Thyroid gland (tissue), 7 donors: ENCODE measurements around a stretch of chr6.

GRCh38 chr6:298602-299125, 6.4 kb downstream of the DUSP22 start:
- PRO-cap, 2 experiments: no peak in any of the 2 experiments
- RAMPAGE, long total RNA, 5 experiments: no peak in any of the 5 experiments

GRCh38 chr6:317598-318176, 25.4 kb downstream of the DUSP22 start:
- PRO-cap, 2 experiments: no peak in any of the 2 experiments
- RAMPAGE, long total RNA, 5 experiments: no peak in any of the 5 experiments

- PRO-cap, 2 experiments: no peak in any of the 2 experiments
- RAMPAGE, long total RNA, 5 experiments: no peak in any of the 5 experiments
These were observed 49.6 kb upstream of the IRF4 start for GRCh38 chr6:341864-342429.

GRCh38 chr6:401214-402127, 9.9 kb downstream of the IRF4 start:
- PRO-cap, 2 experiments: no peak in any of the 2 experiments
- RAMPAGE, long total RNA, 5 experiments: no peak in any of the 5 experiments

DNA sequence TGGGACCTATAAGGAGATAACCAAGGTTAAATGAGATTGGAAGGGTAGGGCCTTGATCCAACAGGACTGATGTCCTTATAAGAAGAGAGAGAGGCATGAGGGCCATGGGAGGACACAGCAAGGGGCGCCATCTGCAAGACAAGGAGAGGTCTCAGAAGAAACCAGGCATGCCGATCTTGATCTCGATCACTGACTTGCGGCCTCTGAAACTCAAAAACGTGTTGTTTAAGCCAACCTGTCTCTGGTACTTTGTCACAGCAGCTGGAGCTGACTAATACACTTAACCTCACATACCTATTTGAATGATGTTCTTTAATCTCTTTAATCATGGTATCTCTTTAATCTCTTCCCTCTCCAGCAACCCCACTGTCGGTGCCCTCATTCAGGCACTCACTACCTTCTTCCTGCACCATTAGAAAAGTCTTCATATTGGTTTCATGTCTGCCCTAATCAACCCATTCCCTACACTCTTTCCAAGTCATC, 26.5 kb upstream of the EXOC2 start:
- PRO-cap, 2 experiments: no peak in any of the 2 experiments
- RAMPAGE, long total RNA, 5 experiments: no peak in any of the 5 experiments

- PRO-cap, 2 experiments: peak in 2 of 2 experiments; most common plus-strand start chr6:1046277 (in 2)
- RAMPAGE, long total RNA, 5 experiments: no peak in any of the 5 experiments
These were observed 265.8 kb upstream of the FOXQ1 start for GRCh38 chr6:1046089-1046557.

- PRO-cap, 2 experiments: no peak in any of the 2 experiments
- RAMPAGE, long total RNA, 5 experiments: no peak in any of the 5 experiments
These were observed 36.3 kb downstream of the FOXC1 start for GRCh38 chr6:1645939-1646517.

DNA sequence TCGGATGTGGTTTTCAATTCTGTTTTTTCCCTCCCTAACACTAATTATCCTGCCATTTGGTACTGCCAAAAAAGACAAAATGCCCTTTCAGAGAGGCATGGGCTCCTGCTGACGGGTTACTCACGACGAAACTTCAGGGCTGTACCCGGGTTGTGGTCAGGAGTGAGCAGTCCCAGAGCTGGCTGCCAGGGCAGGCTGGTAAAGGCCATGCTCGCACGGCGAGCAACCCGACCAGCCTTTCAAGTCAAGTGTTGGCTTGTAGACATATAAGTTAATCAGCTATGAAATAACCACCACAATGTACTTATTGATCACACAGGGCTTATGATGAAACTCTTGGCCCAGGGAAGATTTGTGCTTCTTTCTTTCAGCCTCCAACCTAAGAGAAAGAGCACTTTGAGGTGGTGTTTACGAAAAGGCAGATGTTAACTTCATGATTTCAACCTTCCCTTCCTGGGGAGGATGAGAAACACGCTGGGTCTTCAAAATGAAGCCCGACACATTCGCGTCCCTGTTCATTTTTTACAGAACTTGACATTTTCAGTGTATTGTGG, 152.6 kb downstream of the FOXC1 start:
- PRO-cap, 2 experiments: no peak in any of the 2 experiments
- RAMPAGE, long total RNA, 5 experiments: no peak in any of the 5 experiments

DNA sequence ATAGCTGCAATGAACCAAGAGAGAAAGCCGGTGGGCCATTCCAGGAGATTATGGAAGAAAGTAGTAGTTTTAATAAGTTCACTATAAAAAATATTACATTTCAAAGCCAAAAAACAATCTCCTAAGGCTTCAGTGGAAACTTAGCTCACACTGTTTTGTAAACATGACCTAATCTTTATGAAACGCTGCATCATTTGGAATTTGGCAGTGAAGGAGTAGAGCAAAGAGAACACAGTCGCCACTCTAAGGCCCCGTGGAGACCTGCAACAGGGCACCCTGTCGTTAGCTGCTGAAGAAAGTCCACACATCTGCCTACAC, 289.8 kb downstream of the FOXC1 start:
- PRO-cap, 2 experiments: no peak in any of the 2 experiments
- RAMPAGE, long total RNA, 5 experiments: no peak in any of the 5 experiments

- PRO-cap, 2 experiments: no peak in any of the 2 experiments
- RAMPAGE, long total RNA, 5 experiments: no peak in any of the 5 experiments
These were observed 164.3 kb downstream of the GMDS start for GRCh38 chr6:2081177-2081482.

GRCh38 chr6:2324077-2324779, 78.8 kb upstream of the GMDS start:
- PRO-cap, 2 experiments: no peak in any of the 2 experiments
- RAMPAGE, long total RNA, 5 experiments: no peak in any of the 5 experiments

- PRO-cap, 2 experiments: no peak in any of the 2 experiments
- RAMPAGE, long total RNA, 5 experiments: no peak in any of the 5 experiments
These were observed 120.6 kb upstream of the GMDS start for GRCh38 chr6:2365854-2366565.

DNA sequence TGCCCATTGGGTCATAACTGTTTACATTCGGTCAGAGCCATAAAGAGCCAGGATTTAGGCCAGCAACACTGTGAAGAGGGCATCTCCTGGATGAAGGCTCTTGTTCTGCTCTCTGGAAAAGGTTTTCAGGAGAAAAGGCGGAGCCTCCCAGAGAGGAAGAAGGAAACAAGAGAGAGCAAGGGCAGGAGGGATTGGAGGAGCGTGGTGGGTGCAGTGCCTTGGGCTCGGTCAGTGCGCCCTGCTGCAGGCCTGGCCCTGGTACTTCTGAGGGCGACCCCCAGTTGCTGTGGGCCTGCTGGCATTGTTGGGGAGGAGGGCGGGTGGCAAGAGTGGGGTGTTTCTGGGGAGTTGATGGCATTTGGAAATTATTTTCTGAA, 248.4 kb downstream of the MYLK4 start:
- PRO-cap, 2 experiments: no peak in any of the 2 experiments
- RAMPAGE, long total RNA, 5 experiments: no peak in any of the 5 experiments

GRCh38 chr6:2623909-2624368, 126.8 kb downstream of the MYLK4 start:
- PRO-cap, 2 experiments: peak in 1 of 2 experiments; most common minus-strand start chr6:2624234 (in 1)
- RAMPAGE, long total RNA, 5 experiments: no peak in any of the 5 experiments

- PRO-cap, 2 experiments: peak in 2 of 2 experiments; most common plus-strand start chr6:2634565 (in 1); most common minus-strand start chr6:2634392 (in 2)
- RAMPAGE, long total RNA, 5 experiments: start-site peak on the minus strand in 1 of 5 experiments, at chr6:2634592-2634622 at its widest, 7 to 14 reads per replicate
These were observed 116.6 kb downstream of the MYLK4 start for GRCh38 chr6:2633858-2634845.

DNA sequence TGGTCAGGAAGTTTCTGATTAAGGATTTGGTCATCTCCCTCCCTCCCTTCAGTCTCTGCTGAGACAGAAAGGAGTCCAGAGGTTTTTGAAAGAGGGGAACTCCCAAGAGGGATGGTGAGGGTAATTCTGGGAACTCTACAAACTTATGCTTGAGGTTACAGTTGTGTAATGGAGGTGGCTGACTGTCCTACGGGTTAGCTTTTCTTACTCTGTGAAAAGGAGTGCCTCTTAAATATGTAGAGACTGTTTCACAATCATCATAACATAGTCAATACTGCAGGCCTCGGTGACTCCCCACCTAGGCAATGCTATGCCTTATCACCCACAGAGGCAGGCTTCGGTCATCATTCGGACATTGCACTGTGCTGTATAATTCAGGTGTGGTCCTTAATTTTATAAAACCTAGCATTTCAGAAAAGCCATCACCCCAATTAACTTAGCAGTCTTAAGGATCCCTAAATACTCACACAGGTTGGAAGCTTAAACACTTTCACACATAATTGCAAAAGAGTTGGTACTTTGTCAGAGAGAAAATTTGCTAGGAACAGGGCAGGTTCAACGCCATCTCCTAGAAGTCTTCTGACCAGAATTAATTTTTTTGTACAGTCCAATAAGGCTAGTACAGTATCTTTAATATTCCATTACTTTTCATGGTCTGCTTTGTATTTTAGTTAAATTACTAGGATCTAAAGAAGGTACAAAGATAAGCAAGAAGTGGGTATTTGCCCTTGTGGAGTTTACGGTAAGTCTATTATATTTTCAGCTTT, 31.2 kb downstream of the SERPINB1 start:
- PRO-cap, 2 experiments: no peak in any of the 2 experiments
- RAMPAGE, long total RNA, 5 experiments: no peak in any of the 5 experiments

DNA sequence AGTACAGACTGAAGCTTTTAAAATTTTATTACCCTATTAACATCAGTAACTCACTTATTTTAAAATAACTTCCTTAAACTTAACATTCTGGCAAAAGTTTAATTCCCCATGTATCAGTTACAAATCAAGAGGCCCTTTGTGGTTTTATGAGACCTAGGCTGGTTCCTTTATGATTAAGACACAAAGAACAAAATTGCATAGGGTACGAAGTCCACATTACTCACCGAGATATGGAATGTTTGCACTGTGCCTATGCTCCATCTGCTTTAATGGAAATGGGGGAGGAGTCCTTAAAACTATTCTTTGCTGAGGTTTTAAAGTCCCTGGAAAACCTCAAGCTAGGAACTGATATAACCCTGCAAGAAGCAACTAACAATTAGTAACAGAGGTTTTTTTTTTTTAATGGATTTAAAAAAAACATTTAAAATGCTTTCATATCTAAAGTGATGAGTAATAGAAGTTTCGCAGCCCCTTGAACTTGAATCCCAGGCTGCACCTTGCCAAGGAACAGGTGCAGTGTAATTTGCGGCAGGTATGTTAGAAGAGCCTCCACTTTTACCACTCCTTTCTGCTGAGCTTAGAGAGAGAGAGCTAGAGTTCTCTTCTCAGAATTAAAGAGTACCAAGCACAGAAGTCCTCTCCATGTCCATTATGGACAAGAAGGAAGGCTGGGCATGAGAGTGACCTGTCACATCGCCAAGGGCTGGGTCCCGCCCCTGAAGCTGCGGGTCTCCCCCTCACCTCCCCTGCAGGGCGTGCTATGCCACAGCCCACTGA, 2.4 kb downstream of the SERPINB1 start:
- PRO-cap, 2 experiments: no peak in any of the 2 experiments
- RAMPAGE, long total RNA, 5 experiments: no peak in any of the 5 experiments

- PRO-cap, 2 experiments: no peak in any of the 2 experiments
- RAMPAGE, long total RNA, 5 experiments: no peak in any of the 5 experiments
These were observed 1.7 kb downstream of the SERPINB9 start for GRCh38 chr6:2901418-2901880.

- PRO-cap, 2 experiments: peak in 2 of 2 experiments; most common plus-strand start chr6:2952971 (in 2)
- RAMPAGE, long total RNA, 5 experiments: no peak in any of the 5 experiments
These were observed 18.5 kb downstream of the SERPINB6 start for GRCh38 chr6:2952513-2953622.

- PRO-cap, 2 experiments: no peak in any of the 2 experiments
- RAMPAGE, long total RNA, 5 experiments: no peak in any of the 5 experiments
These were observed 27.2 kb downstream of the NQO2 start for GRCh38 chr6:3026772-3027340.